ENCODE data around the gene UBE2B.

- PRO-cap: bidirectional peak, plus-strand start at chr5:132785628, minus-strand start at chr5:132785542
Measured at GRCh38 chr5:132785269-132785900, 8.3 kb upstream of the SEPTIN8 start.

DNA sequence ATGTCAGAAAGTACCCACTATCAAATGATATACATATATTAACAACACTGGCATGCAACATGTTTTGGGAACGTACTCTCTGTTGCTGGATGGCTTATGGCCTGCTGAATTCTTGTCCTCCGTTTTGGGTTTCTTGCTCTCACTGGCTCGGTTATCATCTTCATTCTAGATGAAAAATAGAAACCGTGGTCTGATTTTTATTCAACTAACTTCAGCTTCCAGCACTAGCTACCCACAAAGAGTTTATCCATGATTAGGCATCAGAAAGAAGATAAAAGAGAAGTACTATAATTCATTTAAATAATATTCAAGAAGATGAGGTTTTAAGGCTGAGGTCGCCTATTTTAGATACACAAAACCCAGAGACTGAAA lies 19.5 kb downstream of the LEAP2 start:
- PRO-cap: no peak

GRCh38 chr5:132933558-132933971 lies 29.9 kb downstream of the AFF4 start:
- PRO-cap: no peak

DNA sequence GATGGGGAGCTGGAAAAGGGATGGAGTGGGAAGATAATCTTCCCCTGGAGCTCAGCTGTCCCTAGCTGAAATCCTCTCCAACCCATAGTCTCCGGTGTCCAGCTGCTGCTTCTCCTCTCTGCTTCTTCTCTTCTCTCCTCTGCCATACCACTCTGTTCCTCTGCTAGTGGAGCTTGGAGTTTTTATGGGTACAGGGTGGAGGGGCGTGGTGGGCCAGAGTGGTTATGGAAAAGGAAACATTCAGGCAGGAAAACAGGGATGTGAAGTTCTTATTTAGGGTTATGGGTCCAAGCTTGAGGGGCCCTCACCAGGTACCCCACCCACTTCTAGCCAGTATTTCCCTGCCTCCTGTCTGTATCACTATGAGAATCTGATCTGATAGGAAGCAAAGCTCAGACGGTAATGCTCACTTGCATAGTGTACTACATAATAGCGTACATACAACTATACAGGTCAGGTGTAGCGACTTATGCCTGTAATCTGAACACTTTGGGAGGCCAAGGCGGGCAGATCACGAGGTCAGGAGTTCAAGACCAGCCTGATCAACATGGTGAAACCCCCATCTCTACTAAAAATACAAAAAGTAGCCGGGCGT lies 8.3 kb downstream of the AFF4 start:
- PRO-cap: no peak

GRCh38 chr5:132958693-132959096 lies 4.7 kb downstream of the AFF4 start:
- PRO-cap: no peak

DNA sequence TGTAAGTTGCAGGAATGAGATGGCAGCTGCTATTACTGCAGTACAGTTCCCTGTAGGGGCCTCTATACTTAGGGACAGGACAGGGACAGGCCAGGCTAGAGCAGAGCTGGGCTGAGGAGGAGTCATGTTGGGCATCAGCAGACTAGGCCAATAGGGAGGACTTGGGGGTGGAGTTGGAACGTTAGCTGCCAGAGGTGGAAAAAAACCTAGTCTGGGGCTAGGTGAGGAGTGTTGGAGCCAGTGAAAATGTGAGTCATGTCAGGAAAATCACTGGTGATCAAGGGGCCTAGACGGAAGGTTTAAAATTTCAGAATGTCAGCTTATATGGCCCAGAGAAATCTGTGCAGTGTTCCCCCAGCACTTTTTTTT lies 8.2 kb upstream of the HSPA4 start:
- PRO-cap: no peak

GRCh38 chr5:133046418-133047108 lies 5.2 kb upstream of the HSPA4 start:
- PRO-cap: bidirectional peak, plus-strand start at chr5:133046833, minus-strand start at chr5:133046683

DNA sequence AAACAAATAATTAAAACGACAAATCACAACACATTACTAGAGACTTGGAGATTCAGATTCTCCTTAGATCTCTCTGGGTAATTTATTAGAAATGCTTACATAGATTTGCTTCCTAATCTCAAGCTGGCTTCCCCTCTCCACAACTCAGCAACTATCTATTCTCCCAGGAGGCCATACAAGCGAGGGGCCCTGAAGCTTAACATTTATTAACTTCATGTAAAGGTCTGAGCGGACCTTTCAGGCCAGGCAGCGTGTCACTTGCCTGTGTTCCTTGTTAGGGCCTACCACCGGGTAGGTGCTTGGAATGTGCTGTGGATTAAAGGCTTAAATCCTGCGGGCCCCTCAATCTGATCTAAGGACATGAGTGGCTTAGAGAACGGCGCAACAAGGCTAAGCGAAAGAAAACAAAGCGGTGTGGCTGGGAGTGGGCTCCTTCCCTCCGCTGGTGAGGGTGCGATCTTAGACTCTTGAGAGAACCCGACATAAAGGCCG lies 735 bp upstream of the HSPA4 start:
- PRO-cap: bidirectional peak, plus-strand start at position 140 of the sequence, minus-strand start at position 159 of the sequence

DNA sequence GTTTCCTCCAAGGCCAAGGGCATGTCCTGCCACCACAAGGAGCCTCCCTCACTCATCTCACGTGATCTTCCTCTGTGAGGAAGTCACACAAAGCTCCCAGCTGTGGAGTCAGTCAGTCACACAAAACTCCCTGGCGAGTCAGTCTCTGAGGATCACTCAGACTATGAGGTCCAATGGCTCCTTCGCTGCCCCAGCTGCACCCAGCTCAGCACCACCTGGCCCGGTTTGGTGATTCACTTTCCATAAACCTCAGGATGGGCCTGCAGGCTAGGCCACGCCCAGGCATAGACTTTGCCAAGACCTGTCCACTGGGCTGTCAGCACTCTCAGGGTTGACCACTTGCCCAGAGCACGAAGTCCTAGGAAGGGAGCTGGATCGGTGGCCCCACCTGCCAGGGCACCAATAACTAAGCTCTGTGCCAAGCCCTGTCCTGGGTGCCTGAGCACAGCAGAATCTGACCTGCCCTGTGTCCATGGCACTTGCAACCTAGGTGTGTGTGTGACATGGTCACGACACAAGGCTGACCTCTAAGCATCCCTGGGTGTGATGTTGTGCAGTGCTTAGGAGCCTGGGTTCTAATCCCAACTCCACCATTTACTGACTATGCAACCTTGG lies 233.9 kb downstream of the HSPA4 start:
- PRO-cap: no peak

DNA sequence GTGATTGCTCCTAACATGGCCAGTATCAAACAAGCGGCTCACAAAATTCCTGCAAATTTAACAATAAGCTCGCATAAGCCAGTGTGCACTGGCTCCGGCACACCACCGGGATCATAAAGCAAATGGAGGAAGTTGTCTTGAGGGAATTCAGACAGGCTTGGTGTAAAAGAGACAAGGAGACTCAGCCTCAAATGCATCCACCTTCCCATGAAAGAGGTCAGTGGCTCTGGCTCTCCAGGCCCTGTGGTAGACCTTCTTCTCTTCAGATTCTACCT lies 109.1 kb downstream of the FSTL4 start:
- PRO-cap: no peak

GRCh38 chr5:133967097-133967450 lies 1.4 kb downstream of the C5orf15 start:
- PRO-cap: no peak

DNA sequence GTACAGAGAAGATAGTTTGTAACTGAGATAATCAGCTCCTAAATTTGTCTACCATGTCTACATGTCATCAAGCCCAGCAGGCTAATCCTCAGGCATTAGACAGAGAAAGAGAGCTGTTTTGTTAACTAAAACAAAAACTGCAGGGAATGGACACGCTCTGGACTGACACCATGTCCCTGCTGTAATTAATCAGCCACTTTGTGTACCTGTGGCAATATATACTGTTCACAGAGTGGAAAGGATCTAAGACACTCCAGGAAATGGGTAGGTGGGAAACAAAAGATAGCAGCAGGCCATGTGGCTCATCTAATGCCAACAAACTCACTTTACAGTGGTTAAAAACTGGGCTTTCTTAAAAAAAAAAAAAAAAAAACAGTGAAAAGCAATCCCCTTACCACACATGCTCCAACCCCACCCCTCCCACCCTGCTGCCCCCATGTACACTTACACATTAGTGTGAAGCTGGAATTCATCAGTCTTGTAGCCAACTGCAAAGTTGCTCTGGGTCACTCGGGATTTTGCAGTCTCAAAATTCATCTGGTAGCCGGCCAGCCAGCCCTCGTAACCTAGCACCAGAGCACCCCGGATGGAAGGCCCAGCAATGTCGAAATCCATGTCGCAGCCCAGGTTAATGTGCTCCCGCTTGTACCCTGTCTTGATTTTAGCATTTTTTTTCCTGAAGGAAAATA lies 12.0 kb upstream of the C5orf15 start:
- PRO-cap: no peak

DNA sequence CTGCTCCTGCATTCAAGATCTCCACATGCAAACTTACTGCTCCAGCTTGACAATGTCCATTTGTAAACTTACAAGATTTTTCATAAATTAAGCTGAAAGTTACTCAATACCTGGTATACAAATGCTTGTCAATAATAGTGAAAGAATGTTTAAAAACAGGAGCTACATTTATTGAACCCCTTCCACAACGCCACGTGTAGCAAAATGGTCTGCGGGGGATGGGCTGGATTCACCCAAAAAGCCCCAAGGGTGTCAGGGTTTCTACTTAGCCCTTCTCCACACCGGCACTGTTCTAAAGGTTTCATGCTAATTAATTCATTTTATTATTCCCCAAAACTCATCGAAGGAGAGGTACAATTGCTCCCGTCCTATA lies 1.4 kb downstream of the VDAC1 start:
- PRO-cap: no peak

DNA sequence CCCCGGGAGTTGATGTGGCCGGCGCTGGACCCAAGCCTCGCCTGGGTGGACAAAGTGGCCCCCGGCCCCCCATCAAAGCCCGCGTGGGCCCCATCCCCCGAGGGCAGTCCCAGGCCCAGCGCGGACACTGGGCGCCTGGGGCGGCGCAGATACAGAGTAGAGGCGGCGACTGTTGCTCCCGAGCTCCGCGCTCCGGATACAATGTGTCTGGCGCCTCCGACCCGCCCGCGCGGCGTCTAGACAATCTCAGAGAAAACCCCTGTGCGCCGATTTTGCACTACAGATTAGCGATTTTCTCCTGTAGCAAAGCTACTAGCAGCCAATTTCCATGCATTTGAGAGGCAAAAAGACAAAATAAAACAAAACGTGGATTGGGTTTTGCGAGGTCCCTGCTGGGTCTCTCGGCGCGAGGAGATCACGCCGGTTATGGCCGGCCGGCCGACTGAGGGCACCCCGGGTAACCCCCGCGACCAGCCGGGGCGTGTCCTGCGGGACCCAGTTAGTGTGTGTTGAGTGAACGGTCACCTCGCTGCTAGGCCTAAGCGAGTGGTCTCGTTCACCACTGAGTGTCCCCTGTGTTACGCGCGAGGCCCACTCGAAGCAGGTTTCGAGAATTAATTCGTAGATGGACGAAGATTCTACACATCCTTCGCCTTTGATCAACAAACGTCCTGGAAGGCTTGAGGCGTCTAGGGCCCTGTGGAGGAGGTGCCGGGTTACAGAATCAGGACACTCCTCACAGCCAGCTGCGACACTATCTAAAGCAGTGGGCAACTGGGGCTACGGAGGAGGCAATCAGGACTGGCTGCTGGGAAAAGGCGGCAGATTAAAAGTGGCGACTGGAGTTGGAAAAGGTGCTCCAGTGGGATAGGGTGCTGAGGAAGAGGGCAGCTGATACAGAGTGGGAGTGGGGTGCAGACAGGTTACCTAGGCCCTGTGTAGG lies 683 bp upstream of the VDAC1 start:
- PRO-cap: bidirectional peak, plus-strand start at position 201 of the sequence, minus-strand start at position 171 of the sequence; unidirectional peak, minus-strand start at position 428 of the sequence

- PRO-cap: no peak
Measured at GRCh38 chr5:134058937-134059481, 54.2 kb upstream of the VDAC1 start.

DNA sequence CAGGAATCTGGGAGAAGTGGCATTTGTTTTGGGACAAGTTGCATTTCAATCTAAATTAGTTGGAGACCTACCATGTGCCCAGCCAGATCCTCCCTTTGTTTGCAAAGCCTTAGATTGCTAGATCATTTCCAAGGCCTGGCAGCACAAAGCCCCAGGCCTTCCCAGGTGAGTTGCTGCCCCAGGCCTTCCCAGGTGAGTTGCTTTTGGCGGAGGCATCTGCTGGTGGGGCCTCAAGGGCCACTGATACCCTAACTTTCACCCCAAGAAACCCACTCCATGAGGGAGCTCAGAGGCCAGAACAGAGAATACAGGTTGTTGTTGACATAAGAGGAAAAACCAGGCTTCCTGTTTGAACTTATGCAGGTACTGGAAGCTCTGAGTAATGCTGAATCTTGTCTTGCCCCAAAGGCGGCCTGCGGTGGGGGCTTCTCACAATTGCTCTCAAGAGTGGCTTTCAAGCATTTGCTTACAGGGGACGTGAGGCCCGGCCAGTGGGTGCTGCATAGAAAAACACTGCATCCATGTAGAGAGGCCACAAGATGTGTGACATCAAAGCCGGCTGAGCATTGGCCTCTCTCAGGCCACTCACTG lies 34.8 kb upstream of the TCF7 start:
- PRO-cap: no peak

- PRO-cap: no peak
Measured at GRCh38 chr5:134146402-134147419, 30.0 kb downstream of the SKP1 start.

DNA sequence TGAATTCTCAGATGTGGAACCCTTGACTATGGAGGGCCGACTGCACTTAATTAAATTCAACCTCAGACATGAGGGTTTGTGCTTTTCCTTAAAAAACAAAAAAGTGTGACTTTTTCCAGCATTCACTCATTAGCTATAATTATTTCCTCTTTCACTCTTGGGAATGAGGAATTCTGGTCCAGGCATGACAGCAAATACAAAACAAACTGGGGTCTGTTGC lies 16.8 kb upstream of the SKP1 start:
- PRO-cap: no peak

GRCh38 chr5:134201756-134202681 lies 23.9 kb downstream of the PPP2CA start:
- PRO-cap: no peak

- PRO-cap: bidirectional peak, plus-strand start at chr5:134371153, minus-strand start at chr5:134371009; bidirectional peak, plus-strand start at chr5:134371469, minus-strand start at chr5:134371397; bidirectional peak, plus-strand start at chr5:134371856, minus-strand start at chr5:134371740
Measured at GRCh38 chr5:134370878-134371929, at the start of gene UBE2B. Gene UBE2B (plus strand): TSS chr5:134371569.

All from SEM (cell line).